Cytotoxic T cell (primary cell): ENCODE data around the gene NT5M.

GRCh38 chr17:15458032-15458322 is 9.4 kb downstream of the CDRT4 start:
- PRO-cap, 2 experiments: no peak in any of the 2 experiments

GRCh38 chr17:15642519-15643208 is 23.2 kb upstream of the FBXW10B start:
- PRO-cap, 2 experiments: no peak in any of the 2 experiments

DNA sequence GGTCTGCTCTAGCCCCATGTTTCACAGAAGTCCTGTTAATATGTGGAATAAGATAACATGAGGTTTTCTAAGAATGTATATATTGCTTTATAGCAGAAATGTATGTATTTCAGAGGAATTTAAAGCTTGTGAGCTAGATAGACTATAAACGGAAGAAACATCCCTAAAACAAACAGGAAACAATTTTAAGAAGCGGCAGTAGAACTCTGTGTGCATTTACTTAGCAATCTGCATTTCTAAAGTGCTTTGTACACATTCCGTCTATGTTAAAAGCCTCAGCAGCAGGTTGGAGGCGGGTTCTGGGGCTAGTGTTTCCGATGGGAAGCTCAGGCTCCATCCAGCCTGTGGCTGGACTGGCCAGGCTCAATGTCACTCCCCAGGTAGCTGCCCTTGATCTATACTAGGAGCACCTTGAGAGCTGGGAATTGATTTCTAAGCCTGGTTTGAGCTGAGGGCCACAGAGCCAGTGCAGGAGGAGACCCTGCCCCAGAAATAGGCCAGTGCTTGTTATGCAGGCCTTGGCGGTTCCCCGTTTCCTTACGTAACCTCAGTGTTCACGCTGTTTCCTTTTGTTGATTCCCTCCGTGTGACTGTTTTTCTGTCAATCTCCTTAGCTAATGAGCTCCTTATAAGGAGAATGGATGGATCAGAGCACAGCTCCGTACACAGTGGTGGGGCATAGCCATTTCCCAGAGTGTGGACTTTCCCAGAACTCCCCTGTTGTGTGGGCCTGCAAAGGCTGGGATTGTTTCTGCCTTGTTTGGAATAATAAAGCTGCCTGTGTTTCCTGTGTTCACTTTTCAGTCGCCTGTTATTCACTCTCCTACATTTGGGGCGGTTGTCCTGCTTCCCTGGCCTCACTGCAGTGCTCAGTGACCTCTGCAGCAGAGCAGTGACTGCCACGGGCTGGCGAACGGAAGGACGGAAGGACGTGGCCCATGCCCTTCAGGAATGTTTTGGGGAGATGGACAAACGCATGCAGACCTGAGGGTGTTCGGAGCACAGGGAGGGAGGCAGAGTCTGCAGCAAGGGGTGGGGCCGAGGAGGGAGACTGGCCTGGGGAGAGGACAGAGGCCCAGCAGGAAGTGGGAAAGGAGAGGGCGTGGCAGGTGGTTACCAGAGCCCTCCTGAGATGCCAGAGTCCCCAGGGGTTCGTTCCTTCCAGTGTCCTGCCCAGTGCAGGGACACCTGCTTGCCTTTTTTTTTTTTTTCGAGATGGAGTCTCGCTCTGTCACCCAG is 21.5 kb downstream of the ADORA2B start:
- PRO-cap, 2 experiments: no peak in any of the 2 experiments

DNA sequence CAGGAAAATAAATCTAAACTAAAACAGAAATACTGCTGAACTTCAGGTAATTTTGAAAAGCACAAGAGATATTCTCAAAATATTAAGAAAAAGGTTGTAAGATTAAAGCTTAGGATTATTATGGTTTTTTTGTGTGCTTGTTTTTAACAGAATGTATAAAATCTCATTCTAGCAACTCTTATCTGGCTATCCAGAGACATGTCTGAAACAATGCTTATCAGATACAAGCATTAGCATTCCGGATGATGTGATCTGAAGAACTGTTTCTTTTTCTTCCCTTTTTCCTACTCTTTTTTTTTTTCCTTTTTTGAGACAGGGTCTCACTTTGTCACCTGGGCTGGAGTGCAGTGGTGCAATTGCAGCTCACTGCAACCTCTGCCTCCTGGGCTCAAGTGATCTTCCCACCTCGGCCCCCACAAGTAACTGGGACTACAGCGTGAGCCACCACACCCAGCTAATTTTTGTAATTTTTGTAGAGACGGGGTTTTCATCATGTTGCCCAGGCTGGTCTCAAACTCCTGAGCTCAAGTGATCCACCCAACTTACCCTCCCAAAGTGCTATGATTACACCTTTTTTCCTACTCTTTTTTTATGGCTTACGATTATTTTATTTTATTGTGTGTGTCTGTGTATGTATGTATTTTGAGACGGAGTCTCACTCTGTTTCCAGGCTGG is 38.7 kb downstream of the TTC19 start:
- PRO-cap, 2 experiments: no peak in any of the 2 experiments

- PRO-cap, 2 experiments: no peak in any of the 2 experiments
Observed at GRCh38 chr17:16042424-16043010, 42.9 kb downstream of the TTC19 start.

DNA sequence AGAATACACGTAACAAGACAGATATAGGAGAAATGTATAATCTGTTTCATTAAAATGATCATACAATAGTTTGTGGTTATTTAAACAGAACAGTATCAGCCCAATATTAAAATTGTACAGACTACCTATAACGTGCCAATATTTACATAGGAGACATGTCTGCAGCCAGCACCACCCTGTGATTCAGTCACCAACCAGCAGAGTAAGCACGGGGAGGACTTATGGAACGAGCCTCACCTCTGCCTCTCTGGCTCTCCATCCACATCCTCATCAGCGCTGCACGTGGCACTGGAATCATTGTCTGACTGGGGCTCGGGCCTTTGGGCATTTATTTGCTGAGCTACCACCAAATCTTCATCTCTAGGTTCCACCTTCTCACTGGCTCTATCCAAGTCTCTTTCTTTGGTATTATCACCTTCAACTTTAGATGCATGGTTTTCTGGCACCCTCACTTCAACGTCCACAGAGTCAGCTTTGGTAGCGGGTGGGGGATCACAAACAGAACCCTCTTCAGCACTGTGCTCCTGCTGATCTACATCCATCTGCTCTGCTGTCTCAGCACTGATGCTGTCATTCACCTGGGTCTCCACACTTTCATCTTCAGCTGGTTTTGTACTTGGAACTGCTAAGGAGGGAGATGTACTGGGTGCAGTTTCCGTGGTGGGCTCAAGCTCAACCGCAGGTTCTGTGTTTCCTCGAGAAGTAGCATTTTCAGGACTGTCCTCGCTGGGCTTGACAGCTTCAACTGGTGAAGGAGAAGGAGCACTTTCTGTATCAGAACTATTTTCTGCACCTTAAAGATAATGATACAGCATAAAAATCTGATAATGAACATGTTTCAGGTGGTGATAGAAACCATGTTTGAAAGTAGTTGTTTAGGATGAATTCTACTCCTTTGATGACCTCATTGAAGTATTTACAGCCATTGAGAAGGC is 101.7 kb downstream of the TTC19 start:
- PRO-cap, 2 experiments: no peak in any of the 2 experiments

GRCh38 chr17:16132645-16133372 is 82.5 kb downstream of the NCOR1 start:
- PRO-cap, 2 experiments: no peak in any of the 2 experiments

GRCh38 chr17:16215737-16216352 is 511 bp upstream of the NCOR1 start:
- PRO-cap, 2 experiments: no peak in any of the 2 experiments

- PRO-cap, 2 experiments: no peak in any of the 2 experiments
Observed at GRCh38 chr17:16298439-16298757, 54.9 kb downstream of the CENPV start.

GRCh38 chr17:16313348-16313995 is 39.8 kb downstream of the CENPV start:
- PRO-cap, 2 experiments: no peak in any of the 2 experiments

GRCh38 chr17:16330782-16331337 is 22.4 kb downstream of the CENPV start:
- PRO-cap, 2 experiments: no peak in any of the 2 experiments

DNA sequence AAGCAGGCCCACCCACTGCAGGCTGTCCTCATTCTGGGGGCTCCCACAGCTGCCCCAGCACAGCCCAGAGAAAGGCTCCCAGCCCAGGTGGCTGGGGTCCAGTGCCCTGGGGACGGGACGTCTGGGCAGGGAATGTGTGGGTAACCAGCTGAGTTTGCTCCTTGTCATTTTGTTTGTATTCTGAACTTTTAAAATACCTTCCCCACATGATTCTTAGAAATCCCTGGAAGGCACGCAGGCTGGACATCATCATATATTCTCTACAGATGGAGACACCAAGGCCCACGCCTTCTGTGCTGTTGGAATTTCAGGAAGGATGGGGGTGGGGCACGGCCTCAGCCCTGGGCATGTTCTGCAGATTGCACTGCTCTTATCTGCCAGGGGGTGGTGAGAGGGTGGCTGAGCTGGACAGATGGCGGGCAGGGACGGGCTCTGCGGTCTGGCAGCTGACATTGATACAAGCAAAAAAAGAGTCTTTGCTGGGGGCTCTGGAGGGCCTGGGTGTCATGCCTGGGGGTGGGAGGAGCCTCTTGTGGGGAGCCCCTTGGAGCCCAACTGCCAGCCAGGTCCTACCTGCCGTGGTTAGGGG is 28.4 kb downstream of the LRRC75A start:
- PRO-cap, 2 experiments: no peak in any of the 2 experiments

- PRO-cap, 2 experiments: no peak in any of the 2 experiments
Observed at GRCh38 chr17:16745404-16746375, 55.6 kb downstream of the CCDC144A start.

GRCh38 chr17:17014640-17015140 is 27.6 kb upstream of the MPRIP start:
- PRO-cap, 2 experiments: no peak in any of the 2 experiments

- PRO-cap, 2 experiments: no peak in any of the 2 experiments
Observed at GRCh38 chr17:17043618-17044166, 1.4 kb downstream of the MPRIP start.

DNA sequence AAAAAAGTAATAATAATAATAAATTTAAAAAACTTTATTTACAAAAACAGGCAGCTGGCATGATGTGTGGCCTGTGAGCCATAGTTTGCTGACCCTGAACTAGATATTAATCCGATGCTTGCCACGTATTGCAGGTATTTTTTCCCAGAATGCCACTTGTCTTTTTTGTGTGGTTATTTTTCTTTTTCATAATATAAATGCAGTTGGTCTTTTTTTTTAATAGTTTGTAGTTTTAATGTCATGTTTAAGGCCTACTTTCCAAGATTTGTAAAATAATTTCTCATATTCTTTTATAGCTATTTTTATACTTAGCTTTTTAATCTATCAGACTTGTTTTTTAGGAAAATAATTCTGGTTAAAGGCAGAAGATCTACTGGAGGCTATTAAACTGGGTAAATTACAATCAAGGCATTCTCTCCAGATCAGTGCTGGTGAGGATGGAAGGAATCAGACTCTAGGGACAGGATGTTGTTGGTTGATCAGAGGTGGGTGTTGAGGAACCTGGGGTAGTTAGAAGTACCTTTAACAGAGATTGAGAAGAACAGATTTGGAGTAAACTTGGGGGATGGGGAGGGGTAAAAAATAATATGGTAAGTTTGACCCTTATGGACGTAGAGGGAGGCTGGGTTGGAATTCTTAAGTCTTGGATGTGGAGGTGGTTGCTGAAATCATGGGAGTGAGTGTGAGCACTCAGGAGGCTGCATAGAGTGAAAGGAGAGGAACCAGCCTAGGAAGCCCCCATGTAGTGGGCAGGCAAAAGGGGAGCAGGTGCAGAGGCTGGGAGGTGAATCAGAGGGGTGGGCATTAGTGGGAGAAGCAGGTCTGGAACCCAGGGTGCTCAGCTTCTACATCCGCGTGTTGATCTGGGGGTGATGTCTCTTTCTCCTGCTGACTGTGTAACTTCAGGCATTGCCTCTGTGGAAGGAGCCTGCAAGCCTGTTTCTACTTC is 5.2 kb downstream of the MPRIP start:
- PRO-cap, 2 experiments: no peak in any of the 2 experiments

DNA sequence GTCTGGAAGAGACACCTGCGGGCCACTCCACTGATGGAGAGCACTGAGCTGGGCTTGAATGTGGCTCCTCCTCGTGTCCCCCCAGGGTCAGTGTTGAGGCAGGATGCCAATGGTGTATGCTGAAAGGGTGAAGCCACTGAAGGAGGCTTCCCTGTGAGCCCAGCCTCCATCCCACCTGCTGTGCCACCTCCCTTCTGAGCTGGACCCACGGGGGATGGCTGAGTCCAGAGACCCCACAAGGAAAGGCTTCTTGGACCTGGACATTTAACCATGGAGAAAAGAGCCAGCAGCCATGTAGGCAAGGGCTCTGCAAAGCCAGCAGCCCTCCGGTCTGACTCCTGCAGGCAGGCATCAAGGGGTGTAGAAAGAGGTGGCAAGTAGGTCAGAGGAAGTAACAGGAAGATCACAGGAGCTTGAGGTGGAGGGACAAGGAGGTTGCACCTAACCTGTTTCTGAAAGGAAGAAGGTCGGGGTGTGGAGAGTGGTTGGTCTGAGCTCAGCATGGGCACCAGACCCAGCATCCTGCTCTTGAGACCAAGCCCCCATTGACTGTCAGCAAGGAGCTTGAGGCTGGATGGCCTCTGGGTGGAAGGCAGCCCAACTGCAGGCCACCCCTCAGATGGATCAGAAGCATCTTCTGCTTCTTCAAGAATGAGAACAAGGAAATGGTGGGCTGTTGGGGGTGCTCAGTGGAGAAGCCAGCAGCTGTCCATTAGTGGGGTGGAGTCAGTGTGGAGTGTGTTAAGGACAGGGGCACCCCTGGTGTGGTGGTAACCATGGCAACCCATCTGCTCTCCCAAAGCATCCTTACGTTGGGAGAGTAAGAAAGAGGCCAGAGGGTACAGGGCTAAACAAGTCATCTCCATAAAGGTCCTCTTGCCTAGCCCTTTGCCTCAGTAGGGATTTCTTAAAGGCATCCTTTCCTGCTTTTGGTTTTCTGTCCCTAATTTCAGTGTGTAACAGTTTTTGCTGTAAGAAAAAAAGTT is 80.7 kb downstream of the PLD6 start:
- PRO-cap, 2 experiments: peak in 2 of 2 experiments; most common plus-strand start position 456 of the sequence (in 1)

GRCh38 chr17:17302821-17303449 is at the start of gene NT5M:
NT5M (plus strand) TSS chr17:17303373.
- PRO-cap, 2 experiments: peak in 2 of 2 experiments; most common plus-strand start chr17:17303349 (in 2); most common minus-strand start chr17:17303248 (in 1)

GRCh38 chr17:17506789-17507558 is 10.8 kb upstream of the RASD1 start:
- PRO-cap, 2 experiments: no peak in any of the 2 experiments

DNA sequence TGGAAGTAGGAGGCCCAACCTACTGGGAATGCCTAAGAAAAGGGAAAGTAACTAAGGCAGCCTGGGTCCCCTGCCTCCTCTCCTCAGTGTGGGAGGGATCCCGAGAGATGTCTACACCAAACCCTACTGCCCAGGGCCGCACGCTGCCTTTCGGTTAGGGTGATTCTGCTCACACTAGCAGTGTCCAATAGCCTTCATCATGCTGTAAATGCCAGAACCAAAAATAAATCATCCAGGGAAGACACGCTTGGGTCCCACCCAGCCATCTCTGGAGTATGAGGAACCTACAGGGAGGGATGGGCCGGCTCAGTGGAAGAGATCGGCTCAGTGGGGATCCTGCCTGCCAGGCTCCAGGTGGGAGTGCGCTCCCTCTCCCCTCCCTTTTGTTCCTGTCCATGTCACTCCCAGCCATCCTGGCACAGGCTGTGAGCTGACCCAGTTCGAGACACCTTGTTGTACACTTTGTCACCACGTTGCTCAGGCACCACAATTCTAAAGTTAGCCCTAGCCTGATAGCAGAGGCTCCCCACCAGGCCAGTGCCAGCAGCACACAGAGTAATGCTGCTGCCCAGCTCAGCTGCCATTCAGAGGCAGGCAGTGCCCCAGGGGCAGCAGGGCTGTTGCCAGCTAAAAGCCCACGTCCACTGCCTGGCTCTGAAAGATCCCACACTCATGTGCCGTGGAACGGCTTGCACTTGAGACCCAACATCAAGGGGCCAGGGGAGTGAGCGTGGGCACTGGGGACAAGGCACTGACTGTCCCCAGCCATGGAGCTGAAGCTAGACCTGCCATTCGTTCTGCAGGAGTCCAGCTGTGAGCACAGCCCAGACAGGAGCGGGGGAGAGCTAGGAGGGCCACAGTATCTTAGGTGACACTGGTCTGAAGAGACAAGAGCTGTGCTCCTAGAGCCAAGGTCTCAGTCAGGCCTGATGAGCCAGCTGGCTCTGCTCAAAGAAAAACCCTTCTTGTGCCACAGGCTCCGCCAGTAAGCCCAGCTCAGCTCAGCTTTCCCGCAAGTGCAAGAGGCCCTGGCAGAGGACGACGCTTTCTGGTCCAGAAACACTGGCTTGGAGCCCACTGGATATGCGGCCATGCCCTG is 24.3 kb downstream of the PEMT start:
- PRO-cap, 2 experiments: no peak in any of the 2 experiments